H4 (cell line): ENCODE measurements around the gene MAPK8IP3.

DNA sequence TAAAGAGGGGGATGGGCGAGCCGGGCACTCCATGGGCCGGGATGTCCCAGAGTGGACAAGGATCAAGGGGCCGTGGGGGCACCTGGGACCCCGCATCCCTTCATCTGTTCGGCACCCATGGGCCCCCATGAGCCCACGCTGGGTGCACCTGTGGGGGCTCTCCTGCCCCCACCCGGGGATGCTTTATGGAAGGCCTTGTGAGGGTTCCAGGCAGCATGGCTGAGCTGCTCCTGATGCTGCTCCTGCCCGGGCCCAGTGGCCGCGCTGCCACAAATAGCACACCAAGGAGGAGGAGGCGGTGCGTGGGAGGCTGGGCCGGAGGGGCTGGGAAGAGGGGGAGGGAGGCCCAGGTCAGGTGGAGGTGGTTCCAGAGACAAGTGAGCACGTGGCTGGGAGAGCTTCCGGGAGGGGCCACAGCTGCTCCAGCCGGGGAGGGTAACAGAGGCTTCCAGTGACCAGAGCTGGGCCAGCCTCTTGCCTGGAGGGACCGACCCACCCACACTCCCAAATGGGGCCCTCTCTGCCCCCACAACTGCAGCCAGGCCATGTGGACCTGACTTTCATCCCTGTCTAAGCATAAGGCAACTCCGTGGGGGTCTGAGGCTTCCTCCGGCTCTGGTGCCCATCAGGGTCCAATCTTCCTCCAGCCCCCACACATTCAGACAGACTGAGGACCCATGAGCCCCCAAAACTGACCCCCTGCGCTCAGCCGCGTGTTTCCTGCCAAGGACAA lies 4.8 kb downstream of the C1QTNF8 start:
- RAMPAGE, long total RNA: no peak

- RAMPAGE, long total RNA: no peak
Observed at GRCh38 chr16:1096279-1096614, 203 bp upstream of the C1QTNF8 start.

GRCh38 chr16:1171867-1172400 lies 19.0 kb downstream of the CACNA1H start:
- RAMPAGE, long total RNA: no peak

- RAMPAGE, long total RNA: no peak
Observed at GRCh38 chr16:1182240-1182951, 29.5 kb downstream of the CACNA1H start.

DNA sequence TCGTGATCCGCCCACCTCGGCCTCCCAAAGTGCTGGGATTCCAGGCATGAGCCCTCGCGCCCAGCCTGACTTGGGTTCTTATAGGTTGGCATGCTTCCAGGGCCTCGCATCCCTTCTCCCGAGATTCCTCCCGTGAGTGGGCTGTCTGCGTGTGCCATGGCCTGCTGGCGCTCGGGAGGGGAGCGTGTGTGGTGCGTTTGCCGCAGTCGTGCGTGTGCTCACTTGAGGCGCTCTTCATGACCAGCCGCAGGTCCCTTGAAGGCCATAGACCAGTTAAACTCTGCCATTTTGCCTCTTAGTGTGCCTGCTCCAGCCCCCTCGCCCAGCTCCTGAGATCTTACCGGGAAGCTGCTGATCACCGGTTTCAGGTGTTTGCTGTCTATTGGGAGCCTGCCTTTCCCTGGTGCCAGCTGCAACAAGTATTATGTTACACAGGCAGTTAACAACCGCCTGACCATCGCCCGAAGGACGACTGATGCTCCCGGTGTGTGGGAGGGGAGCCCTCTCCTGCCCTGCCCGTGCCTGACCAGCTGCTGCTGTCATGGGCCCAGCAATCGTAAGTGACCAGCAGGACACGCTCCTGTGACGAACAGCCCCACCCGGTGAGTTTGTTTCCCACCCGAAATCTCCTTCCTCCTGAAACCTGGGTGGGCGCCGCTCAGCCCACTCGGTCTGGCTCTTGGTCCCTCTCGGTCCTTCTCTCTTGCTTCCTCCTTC lies 18.0 kb upstream of the UBE2I start:
- RAMPAGE, long total RNA: no peak

DNA sequence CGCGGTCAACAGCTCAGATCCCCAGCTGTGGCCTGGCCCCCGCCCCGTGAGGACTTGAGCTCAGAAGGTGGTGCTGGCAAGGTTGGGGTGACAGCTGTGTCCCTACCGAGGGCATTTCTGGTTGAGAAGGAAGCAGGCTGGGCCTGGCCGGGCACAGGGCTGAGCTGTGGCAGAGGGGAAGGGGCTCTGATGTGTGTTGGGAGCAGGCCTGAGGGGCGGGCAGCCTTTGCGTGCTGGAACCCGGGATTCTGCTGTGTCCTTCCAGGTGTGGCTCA lies 5.0 kb downstream of the UBE2I start:
- RAMPAGE, long total RNA: no peak

- RAMPAGE, long total RNA: no peak
Observed at GRCh38 chr16:1378132-1378685, 26.5 kb downstream of the GNPTG start.

DNA sequence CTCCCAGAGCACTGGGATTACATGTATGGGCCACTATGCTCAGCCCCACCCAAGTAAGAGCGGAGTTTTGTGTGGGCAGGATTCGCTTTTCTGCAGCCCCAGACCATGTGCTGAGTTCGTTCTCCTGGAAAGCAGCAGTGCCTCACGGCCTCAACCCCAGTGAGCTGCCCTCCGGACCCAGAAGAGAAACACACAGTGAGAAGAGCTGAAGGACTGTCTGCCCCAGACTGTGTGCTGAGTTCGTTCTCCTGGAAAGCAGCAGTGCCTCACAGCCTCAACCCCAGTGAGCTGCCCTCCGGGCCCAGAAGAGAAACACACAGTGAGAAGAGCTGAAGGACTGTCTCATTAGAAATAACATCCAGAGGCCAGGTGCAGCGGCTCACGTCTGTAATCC lies 12.5 kb downstream of the UNKL start:
- RAMPAGE, long total RNA: no peak

- RAMPAGE, long total RNA: no peak
Observed at GRCh38 chr16:1458652-1459656, 14.6 kb upstream of the CCDC154 start.

- RAMPAGE, long total RNA: no peak
Observed at GRCh38 chr16:1493704-1494070, 527 bp downstream of the TELO2 start.

- RAMPAGE, long total RNA: no peak
Observed at GRCh38 chr16:1509776-1510497, 16.8 kb downstream of the TELO2 start.

DNA sequence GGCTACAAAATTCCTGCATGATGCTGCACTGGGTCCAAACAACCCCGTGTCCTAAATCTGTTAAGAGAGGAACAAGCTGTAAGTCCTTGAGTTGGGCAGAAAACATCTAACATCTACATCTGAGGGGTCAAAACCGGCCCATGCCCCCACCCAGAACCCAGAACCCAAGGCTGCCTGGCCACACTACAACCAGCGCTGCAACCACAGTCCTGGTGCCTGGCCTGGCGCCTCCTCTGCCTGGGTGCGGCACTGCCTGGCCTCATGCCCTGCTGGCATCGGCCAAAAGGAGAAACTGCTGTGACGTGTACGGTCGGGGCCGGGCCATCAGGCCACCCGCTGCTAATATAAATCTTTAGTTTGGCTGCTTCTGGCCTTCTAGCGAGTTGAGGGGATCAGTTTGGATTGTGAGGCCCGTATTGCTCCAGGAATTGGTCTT lies 22.7 kb downstream of the TMEM204 start:
- RAMPAGE, long total RNA: no peak

- RAMPAGE, long total RNA: no peak
Observed at GRCh38 chr16:1597101-1597676, 14.7 kb downstream of the IFT140 start.

DNA sequence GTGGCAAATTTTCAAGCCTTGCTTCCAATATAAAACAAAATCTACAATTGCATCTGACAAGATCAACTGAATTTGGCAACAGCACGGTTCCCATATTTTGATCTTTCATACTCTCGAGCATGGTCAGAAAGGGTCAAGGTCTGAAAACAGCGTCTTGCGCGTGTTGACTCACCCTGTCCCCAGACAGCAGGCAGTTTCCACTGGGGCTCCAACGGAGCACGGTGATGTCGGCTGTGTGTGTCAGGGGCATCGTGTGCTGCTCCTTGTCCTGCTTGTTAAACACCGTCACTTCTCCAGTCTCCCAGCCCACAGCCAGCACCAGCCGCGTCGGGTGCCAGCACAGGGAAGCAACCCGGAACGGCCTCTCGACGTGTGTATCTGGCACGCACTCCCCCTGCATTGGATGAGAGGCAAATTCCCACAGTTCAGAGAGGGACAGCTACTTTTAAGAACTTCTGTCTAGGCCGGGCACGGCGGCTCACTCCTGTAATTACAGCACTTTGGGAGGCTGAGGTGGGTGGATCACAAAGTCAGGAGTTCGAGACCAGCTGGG lies 9.6 kb downstream of the IFT140 start:
- RAMPAGE, long total RNA: no peak

DNA sequence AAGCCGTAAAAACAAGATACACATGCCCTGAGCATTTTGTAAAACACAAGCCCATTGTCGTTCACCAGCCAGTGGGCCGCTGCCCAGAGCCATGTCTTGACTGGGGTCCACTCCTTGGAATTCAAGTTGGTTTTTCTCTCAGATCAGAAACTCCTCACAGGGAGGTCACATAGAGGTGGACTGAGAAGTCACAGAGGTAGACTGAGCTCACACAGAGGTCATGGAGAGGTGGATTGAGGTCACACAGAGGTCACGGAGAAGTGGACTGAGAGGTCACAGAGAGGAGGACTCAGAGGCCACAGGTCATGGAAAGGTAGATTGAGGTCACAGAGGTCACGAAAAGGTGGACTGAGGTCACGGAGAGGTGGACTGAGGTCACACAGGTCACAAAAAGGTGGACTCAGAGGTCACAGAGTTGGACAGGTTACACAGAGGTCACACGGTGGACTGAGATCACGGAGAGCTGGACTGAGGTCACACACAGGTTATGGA lies 27.2 kb upstream of the JPT2 start:
- RAMPAGE, long total RNA: no peak

GRCh38 chr16:1705615-1706698 lies at the start of gene MAPK8IP3:
MAPK8IP3 (plus strand) TSS chr16:1706195.
- RAMPAGE, long total RNA: no peak

- RAMPAGE, long total RNA: no peak
Observed at GRCh38 chr16:1763494-1764398, 7.6 kb downstream of the NME3 start.

DNA sequence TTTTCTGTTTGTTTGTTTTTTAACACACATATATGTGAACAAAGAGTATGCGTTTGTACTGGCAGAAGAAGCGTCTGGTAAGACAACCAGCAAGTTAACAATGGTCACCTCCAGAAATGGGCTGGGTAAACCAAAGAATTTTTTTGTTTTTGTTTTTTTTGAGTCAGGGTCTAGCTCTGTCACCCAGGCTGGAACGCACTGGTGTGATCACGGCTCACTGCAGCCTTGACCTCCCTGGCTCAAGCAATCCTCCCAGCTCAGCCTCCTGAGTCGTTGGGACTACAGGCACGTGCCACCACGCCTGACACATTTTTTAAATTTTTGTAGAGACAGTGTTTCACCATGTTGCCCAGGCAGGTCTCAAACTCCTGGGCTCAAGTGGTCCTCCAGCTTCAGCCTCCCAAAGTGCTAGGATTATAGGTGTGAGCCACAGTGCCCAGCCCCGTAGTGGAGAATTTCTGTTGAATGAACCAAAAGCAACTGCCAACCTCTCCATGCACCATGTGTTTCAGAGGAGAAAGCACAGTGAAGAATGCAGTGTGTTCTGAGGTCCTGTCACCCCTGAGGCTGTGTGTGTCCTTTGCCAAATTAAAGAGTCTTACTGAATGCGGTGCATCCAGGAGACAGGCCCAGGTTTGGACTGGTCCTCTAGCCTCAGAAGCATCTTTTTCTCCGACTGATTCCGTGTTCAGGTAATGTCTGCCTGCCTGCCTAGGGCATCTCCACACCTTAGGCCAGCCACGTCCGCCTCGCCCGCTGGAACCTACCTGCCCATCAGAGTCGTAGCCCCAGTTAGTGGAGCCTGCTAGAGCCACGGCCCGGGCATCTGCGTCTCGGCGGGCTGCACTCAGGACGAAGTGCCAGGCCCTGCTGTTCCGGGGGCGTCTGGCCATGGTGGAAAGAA lies 1.5 kb downstream of the SPSB3 start:
- RAMPAGE, long total RNA: no peak

GRCh38 chr16:1828551-1829634 lies 1.9 kb downstream of the FAHD1 start:
- RAMPAGE, long total RNA: no peak

- RAMPAGE, long total RNA: no peak
Observed at GRCh38 chr16:1941472-1942499, 1.2 kb downstream of the MSRB1 start.